Neural cell (in vitro differentiated cells): Measurements from ENCODE around the genes CCPG1, PRTG and NEDD4.

DNA sequence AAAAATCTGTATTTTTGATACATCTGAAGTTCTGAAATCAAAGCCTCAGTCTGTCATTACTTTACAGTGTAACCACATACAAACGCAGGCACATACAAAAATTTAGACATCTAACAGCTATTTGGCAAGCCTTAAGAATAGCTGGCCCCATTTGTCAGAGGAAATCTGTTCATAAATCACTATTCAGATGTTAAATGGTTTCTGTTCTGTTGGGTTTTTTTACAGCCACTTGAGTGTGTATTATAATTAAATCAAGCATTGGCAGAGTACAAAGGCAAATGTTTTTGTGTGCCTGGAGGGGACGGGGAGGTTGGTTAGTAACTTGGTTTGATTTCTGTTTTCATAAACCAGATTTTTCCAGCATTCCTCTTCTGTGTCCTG, 24.1 kb downstream of the PIGB start:
- RAMPAGE, long total RNA = no peak

- RAMPAGE, long total RNA = start-site peak on the minus strand at chr15:55408270-55408359, 1,657 and 1,903 reads in 2 replicates; start-site peak on the plus strand at chr15:55408432-55408673, 1,332 and 853 reads in 2 replicates
Observed at GRCh38 chr15:55407803-55408811, at the start of gene CCPG1. Gene CCPG1 (minus strand): TSS chr15:55408359.

- RAMPAGE, long total RNA = no peak
Observed at GRCh38 chr15:55457435-55458060, 49.3 kb downstream of the PIERCE2 start.

GRCh38 chr15:55742465-55743390, at the start of gene PRTG:
Gene PRTG (minus strand): TSS chr15:55743152.
- RAMPAGE, long total RNA = no peak

- RAMPAGE, long total RNA = no peak
Observed at GRCh38 chr15:55909046-55909852, 84.2 kb downstream of the NEDD4 start.

DNA sequence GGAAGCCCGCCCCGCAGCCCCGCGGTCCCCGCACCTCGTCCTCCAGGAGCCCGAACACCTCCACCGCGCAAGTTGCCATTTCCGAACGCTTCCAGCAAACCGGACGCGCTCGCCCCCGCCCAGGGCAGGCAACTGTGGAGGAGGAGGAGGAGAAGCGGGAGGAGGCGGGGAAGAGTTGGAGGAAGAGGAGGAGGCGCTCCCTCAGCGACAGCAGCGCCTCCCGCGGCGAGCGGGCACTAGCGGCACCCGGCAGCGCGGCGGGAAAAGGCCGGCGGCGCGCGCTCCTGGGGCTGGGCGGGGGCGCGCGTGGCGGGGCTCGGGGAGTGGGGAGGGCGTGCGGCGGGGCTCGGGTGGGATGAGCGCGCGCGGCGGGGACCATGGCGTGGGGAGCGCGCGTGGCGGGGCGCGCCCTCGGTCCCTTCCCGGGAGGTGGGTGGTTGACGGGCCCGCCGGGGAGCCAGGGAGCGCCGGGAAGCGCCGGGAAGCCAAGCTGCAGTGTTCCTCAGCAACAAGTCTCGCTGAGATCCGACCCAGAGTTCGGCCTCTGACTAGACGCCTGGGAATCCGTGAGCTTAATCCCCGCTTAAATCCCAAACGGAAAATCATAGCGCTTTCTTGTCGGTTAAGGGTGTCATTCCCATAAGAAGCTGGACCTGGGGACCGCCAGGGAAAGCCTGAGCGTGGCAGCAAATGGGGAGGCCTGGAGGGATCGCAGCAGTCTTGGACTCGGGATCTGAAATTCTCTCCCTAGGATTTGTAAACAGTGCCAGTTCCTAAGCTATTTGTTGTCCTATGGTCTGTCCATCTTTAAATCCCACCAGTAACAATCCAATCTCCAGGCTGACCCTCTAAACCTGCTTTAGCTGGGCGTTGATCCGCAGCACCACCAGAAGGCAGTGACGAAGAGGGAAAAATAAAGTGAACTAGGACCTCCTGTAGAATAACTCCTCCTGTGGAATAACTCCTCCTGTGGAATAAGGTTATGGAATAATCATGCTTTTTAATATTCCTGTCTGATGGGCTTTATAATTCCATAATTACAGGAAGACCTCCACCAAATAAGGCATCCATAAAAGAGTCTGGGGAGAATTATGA, at the start of gene NEDD4:
NEDD4 (minus strand) TSS at position 136 of the 1,095 bp plus-strand sequence.
- RAMPAGE, long total RNA = start-site peak on the minus strand centred at position 110 of the sequence, 55 bp wide, 47 and 29 reads in 2 replicates

DNA sequence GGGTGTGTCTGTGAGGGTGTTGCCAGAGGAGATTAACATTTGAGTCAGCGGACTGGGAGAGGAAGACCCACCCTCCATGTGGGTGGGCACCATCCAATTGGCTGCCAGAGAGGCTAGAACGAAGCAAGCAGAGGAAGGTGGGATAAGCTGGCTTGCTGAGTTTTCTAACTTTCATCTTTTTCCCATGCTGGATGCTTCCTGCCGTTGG, 25.7 kb upstream of the NEDD4 start:
- RAMPAGE, long total RNA = no peak

DNA sequence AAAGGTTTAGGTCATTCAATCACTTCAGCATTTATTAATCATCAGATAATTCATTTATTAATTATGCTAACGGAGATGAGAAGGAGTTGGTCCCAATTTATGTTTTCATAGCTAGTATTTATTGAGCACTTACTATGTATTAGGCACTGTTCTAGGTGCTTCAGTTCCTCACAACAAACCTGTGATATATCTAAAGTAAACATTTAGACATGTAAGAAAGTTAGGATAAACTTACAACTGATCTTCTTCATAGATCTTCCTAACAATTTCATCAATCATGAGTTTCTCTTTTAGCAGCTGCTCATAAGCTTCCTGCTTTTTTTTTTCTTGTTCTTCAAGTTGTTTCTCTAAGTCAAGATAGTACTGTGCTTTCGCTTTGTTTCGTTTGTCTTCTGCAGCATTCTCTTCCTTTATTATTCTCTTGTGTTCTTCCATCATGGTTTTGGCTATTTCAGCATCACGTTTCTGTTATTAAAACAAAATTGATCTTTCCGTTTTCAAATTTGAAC, 20.7 kb downstream of the MNS1 start:
- RAMPAGE, long total RNA = no peak

DNA sequence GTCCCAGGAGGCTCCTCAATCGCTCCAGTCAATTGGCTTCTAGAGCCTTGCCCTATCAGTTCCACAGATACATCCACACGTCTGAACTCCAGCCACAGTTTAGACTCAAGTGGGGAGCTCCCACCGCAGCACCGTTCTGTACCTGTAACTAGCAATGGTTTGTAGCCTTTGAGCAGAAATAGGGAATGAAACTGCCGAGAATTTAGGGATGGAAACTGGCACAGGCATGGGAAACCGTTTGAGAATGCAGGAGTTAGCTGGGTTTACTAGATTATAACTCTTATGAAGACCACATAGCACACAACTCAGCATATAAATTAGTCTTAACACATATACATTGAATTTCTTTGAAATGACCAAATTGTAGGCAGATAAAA, 32.6 kb upstream of the TCF12 start:
- RAMPAGE, long total RNA = no peak

DNA sequence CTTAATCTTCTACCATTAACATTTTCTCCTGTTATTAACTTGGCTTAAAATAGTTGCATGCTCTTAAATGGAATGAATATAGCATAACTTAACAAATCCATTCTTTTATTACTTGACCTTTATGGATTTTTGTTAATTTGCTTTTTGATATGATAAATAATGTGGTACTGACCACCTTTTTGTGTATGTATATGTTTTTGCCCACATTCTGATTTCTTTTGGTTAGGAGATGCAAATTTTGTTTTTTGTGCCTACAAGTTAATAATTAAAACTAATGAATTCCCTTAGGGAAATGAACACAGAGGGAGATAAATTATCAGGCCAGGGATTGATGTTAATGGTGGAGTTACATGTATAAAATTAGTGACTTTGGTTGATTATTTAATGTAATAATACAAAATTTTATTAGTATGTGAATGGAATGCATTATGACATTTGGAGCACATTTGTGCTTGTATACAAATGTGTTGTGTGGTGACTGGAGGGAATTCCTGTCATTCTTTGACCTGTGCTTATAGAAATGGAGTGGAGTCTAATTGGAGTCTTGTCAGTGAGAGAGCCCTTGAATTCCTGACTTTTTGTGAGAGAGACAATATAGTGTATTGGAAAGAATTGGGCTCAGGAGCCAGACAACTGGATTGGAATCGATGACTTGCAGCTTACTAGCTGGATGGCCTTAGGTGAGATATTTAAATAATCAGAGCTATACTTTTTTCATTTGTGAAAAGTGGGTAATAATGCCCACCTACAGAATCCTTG, 9.2 kb downstream of the TCF12 start:
- RAMPAGE, long total RNA = no peak

DNA sequence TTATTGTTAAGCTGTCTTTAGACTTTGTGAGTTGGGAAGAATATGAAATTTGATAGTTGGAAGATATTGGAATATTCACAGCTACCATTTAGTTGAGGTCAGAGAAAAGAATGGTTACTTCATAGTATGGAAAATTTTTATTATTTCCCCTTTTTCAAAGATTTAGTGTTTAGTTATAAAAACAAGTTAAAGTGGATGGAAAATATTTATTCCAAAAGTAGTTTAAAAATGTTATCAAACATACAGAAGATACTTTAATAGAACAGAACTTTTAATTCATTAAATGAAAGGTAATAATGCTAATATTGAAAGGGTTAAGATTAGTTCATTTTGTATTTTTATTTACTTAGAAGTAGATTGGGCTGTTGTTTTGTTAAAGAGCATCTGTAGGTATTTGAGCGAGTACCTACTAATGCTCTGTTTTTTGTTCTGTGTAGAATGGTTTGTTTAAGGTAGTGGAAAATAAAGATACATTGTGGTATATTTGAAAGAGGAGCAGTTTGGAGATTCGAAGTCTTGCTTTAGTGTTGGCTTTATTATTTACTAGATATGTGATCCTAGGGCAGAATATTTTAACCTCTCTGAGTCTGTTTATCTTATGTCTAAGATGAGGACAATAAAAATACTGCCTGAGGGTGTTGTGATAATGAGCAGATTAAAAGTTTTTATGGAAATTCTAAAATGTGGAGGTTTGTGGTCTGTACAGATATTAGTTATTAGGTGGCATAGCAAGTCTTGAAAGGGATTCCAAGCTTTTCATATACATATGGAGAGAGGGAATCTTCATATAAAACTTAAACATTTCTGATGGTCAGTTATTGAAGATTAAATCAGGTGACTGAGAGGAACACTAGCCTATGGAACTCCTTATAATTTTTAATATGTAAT, 14.8 kb downstream of the TCF12 start:
- RAMPAGE, long total RNA = no peak

DNA sequence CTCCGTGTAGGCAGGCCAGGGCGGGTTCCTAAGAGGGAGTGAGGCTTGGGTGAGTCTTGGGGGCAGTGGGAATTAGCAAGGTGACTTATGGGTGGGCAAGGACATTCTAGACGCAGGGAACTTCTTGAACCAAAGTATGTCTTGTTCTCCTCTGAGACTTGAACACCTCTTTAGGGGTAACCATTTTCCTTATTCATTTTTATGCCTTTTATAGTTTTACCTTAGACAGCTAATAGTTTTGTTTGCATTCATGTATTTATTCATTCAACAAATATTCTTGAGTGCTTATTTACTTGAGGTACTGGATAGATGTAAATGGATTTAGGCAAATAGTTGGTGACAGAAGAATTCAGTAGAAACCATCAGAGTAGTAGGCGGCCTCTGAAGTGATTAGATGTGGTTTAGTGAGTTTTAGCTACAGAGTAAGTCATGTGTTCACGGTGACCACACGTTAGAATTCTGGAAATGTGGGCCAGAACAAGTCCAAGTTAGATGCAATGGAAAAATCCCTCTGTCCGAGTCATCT, 100.0 kb downstream of the CGNL1 start:
- RAMPAGE, long total RNA = no peak

GRCh38 chr15:57485688-57486381, 105.9 kb upstream of the MYZAP start:
- RAMPAGE, long total RNA = no peak

GRCh38 chr15:57501825-57502553, 89.7 kb upstream of the MYZAP start:
- RAMPAGE, long total RNA = no peak

- RAMPAGE, long total RNA = no peak
Observed at GRCh38 chr15:57592468-57592890, 775 bp downstream of the MYZAP start.

DNA sequence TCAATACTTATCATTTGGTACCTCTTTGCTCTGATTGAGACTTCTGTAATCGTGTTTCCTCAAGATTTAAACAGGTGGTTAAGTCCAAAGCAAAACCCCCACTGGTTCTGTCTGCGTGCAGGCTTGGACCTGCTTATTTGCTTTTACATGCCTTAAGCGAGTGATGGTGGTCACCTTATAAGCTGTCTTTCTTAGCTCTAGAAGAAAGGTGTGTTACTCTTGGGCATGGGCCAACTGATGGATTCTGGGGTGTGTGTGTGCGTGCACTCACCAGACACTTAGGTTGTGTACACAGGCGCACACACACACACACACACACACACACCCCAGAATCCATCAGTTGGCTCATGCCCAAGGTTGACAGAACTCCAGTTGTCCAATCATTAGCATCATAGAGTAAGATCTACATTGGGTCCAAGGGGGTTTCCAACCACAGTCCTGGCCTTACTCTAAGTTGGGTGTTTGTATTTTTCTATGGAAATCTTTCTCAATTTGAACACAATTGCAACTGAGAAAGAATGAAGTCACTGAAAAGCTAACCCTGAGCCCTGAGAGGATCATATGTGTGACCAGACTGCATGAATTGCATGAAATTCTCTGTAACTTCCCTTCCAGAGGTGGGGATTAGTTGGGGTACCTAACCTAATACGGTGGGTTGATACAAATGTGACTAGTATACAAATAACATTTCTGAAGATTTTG, 1.3 kb downstream of the MYZAP start:
- RAMPAGE, long total RNA = no peak

GRCh38 chr15:57647464-57648089, 55.9 kb downstream of the MYZAP start:
- RAMPAGE, long total RNA = no peak

- RAMPAGE, long total RNA = no peak
Observed at GRCh38 chr15:58148627-58149386, 10.6 kb downstream of the AQP9 start.

GRCh38 chr15:58310043-58310273, 121.8 kb upstream of the LIPC start:
- RAMPAGE, long total RNA = no peak

DNA sequence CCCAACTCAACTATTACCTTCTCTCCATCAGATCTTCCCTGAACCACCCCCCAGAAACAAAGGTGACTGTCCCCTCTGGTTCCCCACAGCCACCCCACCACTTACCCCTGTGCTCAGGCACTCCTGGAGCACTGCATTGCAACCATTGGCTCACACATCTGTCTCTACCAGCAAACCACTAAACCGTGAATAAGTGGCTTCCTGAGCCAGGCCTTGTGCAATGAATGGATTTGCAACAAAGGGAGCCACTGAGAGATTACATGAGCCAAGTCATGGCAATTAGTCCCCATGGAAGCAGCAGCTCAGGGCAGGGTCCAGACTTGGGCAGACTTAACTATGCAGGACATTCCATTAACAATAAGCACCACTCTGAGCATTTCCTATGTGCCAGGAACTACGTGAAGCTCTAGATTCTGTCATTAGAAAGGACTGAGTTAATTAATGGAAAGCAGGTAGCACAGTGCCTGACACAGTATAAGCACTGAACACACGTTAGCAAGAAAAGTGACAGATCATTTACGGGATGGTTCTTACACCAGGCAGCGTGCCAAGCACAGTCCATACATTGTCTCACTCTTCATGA, 43.8 kb downstream of the LIPC start:
- RAMPAGE, long total RNA = no peak